Placental epithelial cell (primary cell): ENCODE measurements around the gene CCDC144A.

DNA sequence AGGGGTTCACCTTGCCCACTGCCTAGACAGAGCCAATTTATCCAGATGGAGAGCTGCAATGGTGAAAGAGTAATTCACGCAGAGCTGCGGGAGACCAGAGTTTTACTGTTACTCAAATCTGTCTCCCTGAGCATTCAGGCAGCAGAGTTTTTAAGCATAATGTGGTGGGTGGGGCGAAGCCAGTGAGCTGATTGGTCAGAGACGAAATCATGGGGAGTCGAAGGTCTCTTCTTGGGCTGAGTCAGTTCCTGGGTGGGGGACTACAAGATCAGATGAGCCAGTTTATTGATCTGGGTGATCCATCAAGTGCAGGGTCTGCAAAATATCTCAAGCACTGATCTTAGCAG, 26.7 kb downstream of the PIGL start:
- CAGE, long polyA plus RNA = no peak

DNA sequence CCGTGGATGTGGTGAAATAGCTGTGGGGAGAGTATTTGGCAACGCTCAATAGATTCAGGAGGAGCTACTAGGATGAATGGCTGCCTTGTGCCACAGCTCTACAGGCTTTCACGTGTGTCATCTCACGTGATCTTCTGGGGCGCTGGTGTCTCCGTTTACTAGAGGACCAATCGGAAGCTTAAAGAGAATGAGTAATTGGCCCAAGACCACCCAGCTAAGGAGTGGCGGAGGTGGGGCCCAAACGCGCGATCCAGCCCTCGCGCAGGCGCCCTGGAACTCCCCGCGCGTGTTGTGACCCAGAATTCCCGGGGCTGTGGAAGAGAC, 23.1 kb downstream of the TRPV2 start:
- CAGE, long polyA plus RNA = no peak

- CAGE, long polyA plus RNA = no peak
Observed at GRCh38 chr17:16463502-16464090, 28.4 kb downstream of the LRRC75A start.

- CAGE, long polyA plus RNA = no peak
Observed at GRCh38 chr17:16465207-16465958, 26.6 kb downstream of the LRRC75A start.

DNA sequence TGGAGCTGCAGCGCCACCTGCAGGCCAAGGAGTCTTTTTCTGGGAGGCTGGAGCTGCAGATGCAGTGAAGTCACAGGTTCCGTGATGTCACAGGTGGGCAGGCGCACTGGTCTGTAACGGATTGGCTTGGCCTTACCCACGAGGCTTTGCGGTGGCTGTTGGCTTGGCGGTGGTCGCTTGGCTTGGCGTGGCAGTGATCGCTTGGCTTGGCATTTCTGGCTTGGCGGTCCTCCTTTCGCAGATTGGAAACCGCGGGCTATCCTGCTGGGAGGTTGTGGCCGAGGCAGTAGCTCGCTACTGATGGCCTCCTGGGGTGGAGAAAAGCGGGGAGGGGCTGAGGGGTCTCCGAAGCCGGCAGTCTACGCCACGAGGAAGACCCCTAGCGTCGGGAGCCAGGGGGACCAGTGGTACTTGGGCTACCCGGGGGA, at the start of gene CCDC144A:
Gene CCDC144A (plus strand): TSS at position 141 of the 428 bp plus-strand sequence.
- CAGE, long polyA plus RNA = no peak

DNA sequence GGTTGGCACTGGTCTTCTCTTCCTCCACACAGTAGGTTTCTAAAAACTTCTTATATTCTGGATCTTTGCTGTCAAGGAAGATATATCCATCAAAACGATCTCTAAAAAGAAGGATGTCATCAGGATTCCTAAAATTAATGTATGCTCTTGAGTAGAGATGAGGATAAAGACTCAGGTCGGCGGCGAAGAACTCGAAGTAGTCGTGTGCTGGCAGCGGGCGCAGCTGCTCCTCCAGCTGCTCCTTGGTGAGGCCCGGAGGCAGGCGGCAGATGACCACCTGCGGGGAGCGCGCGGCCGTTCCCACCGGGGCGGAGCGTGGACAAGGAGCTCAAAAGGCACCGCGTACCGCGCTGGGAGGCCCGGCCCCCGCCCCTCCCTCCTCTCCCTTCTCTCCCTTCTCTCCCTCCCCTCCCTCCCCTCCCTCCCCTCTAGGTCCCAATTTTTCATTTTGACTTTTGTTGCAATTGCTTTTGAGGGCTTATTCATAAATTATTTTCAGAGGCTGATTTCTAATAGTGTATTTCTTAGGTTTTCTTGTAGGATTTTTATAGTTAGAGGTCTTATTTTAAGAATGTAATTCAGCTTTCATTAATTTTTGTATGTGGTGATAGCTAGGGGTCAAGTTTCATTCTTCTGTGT, 56.6 kb downstream of the CCDC144A start:
- CAGE, long polyA plus RNA = no peak

DNA sequence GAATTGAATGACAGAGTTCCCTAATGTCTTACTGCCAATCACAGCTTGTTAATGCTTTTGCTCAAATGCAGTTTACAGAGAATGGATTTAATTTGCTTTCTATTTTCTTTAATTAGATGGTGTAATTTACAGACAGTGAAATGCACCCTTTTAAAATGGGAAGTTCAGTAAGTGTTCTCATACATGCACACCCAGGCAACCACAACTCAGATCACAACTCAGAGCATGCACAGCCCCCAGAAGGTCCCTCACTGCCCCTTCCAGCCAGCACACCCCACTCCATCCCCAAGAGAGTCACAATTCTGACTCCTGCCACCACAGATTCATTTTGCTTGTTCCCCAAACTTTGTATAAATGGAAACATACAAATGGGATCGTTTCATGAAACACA, 3.2 kb upstream of the TNFRSF13B start:
- CAGE, long polyA plus RNA = no peak

DNA sequence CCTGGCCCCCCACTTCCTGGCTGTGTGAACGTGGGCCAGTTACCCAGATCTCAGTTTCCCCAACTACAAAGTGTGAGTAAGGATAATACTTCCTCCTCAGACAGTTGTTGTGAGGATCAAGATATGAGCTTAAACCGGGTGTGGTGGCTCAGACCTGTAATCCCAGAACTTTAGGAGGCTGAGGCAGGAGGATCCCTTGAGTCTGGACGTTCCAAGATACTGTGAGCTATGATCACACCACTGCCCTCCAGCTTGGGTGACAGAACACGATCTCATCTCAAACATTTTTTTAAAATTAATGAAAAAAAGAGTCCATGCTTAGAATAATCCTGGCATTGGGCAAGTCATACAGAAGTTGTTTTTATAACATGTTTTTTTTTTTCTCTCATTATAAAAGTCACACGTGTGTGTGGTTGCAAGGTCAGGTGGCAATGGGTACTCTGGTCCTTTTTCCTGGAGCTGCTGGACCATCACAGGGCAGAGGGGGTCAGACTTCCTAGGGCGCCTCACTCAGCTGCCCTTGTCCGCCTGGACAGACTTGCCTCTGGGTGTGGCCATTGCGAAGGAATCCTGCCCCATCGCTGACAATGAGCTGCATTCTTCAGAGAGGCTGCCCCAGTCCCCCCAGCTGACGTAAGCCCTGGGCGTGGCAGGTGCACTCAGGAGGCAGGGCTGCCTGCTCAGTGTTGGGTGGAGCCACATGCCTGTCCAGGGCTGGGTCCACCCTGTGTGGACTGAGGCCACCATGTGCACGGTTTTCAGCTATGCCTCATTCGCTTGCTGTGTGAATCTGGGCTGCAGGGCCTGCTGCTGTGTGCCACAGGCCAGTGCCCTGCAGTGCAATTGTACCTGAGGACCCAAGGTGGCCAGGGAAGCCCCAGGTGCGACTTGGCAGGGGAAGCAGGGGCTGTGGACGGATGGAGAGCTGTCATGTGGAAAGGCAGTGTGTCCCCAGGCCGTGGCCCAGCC, 14.3 kb upstream of the MPRIP start:
- CAGE, long polyA plus RNA = no peak

DNA sequence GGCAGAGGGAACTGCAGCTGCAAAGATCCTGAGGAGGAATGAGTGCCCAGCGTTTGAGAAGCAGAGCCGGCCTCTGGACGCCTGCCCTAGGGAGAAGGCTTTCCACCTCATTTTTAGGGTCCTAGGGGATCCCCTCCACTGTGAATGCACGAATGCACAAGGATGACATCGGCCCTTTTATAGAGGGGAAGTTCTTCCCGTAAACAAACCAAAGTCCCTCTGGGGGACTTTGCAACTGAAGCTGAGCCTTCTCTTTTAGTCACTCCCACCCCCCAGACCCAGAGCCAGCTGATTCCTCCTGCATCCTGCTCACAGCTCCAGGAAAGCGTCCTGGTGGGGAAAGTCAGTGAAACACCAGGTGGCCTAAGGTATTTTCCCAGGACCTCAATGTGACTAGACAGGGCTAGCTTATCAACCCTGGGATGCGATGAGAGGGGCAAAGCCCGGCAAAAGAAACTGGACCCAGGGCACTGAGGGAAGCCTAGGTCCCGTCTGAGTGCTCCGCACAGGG, 13.1 kb upstream of the MPRIP start:
- CAGE, long polyA plus RNA = no peak

- CAGE, long polyA plus RNA = no peak
Observed at GRCh38 chr17:17044935-17045611, 2.8 kb downstream of the MPRIP start.

GRCh38 chr17:17235697-17235899, 1.4 kb downstream of the FLCN start:
- CAGE, long polyA plus RNA = no peak

DNA sequence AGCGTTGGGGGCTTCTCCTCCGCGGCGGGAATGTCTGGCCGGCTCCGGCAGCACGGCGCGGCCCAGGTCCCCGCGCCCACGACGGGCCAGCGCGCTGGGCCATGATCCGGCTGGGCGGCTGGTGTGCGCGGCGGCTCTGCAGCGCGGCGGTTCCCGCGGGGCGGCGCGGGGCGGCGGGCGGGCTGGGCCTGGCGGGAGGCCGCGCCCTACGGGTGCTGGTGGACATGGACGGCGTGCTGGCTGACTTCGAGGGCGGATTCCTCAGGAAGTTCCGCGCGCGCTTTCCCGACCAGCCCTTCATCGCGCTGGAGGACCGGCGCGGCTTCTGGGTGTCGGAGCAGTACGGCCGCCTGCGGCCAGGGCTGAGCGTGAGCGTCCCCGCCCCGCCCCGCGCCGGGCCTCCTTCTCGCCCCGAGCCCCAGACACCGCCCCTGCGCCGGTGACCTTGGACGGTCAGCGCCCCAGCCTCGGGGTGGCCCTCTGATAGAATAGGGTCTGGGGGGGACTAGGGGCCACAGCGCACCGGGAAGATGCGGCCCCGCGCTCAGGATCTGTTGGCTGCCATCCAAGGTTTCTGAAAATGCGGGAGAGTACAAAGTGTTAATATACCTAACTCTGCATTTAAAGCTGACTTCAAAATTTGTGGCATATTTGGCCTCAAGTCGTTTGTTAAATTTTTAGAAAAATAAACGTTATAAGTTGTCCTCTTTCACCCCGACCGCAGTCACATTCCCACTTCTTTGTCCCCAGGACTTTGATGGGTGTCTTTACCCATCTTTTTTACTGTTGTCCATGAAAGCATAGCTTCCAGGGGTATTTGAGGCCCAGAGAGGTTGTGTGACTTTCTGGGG, 502 bp downstream of the NT5M start:
- CAGE, long polyA plus RNA = no peak

DNA sequence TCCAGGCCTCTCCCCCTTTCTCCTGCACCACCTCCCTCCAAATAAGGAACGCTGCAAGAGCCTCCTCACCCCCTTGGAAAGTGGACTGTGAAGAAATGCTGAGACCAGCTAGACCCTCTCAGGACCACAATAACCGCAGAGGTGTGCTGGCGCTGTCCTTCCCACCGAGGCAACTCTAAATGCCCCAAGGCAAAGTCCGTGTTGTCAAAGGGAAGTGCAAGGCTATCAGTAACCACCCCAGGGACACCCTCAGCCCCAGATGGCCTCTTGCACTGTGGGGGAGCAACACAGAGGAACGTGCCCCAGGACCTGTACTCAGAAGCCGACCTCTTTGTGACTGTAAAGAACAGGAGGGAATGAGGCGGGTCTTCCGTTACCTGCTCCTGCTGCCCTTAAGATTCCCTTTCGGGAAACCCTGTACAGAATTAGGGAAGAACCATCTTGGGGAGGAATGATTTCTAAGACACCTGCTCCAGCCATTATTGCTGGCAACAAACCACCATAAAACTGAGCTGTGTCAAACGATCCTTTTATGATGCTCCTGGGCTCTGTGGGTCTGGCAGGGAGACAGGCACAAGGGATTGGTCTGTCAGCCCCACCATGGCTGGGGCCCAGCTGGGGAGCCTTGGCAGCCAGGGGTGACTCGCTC, 14.6 kb upstream of the MED9 start:
- CAGE, long polyA plus RNA = no peak

DNA sequence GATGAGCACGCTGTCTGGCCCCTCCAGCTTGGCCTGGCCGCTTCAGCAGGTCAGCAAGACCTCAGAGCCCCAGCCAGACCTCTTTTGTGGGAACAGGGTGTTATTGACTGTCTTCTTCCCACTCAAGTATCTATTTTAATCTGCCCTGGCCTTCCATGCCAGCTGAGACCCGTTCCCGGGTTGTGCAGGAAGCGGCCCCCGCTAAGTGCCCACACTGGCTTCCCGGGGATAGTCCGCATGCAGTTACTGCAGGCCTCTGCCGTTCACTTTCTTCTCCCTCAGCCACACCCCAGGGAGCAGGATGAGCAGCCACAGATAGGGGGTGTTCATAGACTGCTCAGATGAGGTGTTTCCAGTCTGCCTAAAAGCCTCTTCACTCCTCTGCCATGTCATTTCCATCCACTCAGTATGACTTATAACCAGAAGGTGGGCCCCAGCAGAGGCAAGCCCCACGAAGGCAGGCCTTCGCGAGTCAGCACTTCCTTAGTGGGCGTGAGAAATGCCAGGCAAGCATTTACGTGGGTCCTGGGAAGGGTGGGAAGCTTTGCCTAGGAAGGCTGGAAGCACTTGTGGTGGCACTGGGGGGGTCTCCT, 7.6 kb downstream of the MED9 start:
- CAGE, long polyA plus RNA = no peak

DNA sequence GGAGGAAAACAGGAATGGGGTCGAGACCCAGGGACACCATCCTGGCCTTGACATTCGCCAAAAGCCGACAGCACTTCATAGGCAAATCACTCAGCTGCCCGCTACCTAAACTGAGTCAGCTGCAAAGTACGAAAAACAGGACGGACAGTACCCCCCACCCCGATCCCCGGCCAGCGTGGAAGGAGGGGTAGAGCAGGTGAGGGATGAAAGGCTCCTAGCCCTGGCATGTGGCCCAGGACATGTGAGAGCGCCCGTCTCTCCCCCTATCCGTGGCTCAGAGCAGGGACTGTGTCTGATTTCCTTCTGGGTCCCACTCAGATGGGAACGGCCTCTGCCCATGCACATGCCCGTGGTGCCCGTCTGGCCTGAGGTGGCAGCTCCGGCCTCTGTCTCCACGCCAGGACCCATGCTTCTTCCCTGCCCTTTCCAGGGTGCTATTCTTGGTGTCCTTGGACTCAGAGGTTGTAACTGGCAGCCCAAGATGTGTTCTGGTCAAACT, 30.1 kb upstream of the RASD1 start:
- CAGE, long polyA plus RNA = no peak

- CAGE, long polyA plus RNA = no peak
Observed at GRCh38 chr17:17576780-17577684, 14.5 kb downstream of the PEMT start.

GRCh38 chr17:17582227-17582672, 9.3 kb downstream of the PEMT start:
- CAGE, long polyA plus RNA = no peak

- CAGE, long polyA plus RNA = no peak
Observed at GRCh38 chr17:17592820-17593398, 1.4 kb upstream of the PEMT start.

DNA sequence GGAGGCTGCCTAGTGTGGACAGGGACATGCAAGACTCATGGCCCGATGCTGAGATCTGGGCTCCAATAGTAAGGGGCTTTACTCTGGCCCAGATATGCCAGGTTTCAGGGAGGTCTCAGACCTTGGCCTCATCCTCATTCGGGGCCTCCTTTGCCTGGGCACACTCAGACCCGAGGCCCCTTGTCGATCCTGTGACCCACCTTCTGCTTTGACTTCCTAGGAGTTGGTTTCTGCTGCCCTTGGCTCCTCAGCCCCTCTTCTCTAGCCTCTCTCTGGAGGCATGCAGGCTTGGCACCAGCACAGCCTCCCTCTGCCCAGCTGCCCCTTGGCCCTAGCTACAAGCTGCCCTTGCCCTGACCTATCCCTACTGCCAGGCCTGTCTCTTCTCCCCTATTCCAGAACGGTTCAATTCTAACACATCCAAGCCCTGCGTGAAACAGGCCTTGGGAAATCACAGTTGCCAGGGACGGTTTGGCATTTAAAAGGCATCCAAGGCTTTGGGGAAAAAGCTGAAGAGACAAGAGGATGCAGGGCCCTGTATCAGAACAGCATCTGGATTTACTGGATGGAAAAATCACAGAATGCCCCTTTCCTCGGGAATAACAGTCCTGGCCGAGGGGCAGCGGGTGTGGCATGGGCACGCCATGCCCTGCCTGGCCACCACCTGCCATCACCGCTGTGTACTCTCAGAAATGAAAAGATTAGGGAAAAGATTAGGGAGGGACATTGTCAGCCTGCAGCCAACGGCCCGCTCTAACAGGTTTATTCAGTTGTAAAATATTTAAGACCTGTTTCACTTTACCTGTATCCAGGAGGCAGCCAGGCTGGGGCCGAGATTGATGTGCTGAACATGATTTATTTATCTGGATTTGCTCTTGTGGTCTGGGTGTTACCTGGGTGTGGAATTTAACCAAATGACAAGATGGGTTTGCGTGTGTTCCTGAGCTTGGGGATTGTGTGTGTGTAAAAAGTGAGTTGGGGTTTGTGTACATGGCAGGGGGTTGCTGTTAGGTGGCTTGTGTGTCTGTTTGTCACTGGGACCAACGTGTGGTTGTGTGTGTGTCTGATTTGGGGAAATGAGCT, 15.8 kb downstream of the RAI1 start:
- CAGE, long polyA plus RNA = no peak

- CAGE, long polyA plus RNA = no peak
Observed at GRCh38 chr17:17713650-17714320, 32.5 kb downstream of the RAI1 start.